Choroid plexus epithelial cell (primary cell): ENCODE measurements around the gene TOMM5.

- RRBS = 2% methylated on average over 7 of the region's 81 CpGs
These were observed 40.3 kb upstream of the ZCCHC7 start for GRCh38 chr9:37079640-37080900.

DNA sequence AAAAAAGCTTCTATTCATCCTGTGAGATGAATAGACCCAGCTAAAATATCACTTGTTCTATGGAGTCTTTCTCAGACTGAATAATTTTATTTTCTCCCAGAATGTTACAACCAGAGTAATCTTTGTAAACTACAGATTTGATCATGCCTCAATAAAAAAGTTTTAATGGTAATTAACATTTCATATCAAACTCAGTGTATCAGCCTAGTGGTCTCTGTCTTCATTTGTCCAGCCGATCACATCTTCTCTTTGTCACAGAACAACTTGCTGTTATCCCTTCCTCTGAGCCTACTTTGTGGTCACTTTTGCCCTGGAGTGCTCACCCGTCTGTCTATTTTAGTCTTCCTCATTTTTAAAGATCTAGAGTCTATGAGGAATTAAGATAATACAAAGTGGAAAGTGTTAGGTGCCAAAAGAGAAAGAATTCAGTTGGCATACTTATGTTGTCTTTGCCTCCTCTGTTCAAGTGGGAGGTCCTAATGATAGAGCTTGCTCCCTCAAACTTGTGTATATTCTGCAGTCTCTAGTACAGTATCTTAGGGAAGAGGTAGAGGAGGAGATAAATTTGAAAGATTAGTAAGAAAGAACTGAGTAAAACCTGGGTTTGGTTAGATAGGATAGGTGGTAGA, 77.9 kb downstream of the ZCCHC7 start:
- RRBS = no CpG with 5 or more reads among the region's 2 CpGs

GRCh38 chr9:37251491-37251941, 131.1 kb downstream of the ZCCHC7 start:
- RRBS = no CpG with 5 or more reads among the region's 6 CpGs

- RRBS = no CpG with 5 or more reads among the region's 4 CpGs
These were observed 65.2 kb upstream of the GRHPR start for GRCh38 chr9:37356977-37357963.

DNA sequence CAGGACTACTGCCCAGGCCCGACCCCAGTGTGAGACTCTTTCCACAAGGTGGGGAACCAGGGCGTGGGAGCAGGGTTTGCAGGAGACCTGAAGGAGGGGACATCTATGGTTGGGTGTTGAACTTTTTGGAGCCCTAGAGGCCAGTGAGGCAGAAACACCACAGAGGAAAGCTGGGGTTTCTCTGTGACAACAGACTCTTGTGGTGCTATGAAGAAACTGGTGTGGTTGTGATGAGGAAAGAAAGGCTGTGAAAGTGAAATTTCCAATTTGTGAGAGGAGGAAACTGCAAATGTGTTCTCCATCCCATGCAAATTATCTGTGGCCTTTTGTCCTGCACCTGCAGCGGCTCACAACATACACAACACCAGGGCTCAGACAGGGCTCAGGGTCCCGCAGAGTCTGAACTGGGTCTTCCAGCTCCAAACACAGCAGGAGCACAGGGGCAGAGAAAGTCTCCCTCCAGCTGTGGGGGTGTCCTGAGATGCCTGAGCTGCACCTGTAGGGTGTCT, 51.5 kb upstream of the GRHPR start:
- RRBS = no CpG with 5 or more reads among the region's 4 CpGs

DNA sequence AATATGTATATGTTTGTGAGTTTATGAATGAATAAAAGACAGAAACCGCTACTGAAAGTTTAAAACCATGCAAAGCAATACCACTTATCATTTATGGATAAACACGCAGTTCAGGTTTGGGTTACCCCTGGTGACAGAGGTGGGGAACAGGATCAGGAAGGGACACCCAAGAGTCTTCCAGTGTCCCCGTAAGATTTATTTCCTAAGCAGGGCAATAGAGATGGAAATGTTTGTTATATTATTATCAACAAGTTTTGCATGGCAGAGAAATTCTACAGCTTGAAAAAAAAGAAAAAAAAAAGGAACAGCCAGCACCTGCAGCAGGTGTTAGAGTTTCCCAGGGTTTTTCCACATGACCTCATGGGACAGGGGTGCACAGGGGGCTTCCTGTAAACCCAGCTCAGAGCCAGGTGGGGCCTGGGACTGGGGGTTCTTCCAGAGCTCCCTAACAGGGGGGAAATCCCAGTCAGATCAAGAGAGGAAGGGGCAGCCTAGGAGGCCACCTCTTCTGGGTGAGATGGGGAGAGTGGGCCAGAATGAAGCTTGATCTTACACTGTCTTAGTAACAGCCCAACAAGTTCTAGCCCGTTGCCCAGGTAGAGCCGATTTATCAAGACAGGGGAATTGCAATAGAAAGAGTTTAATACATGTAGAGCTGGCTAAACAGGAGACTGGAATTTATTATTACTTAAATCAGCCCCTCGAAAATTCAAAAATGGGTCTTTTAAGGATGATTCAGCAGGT, 19.5 kb upstream of the GRHPR start:
- RRBS = no CpG with 5 or more reads among the region's 6 CpGs

DNA sequence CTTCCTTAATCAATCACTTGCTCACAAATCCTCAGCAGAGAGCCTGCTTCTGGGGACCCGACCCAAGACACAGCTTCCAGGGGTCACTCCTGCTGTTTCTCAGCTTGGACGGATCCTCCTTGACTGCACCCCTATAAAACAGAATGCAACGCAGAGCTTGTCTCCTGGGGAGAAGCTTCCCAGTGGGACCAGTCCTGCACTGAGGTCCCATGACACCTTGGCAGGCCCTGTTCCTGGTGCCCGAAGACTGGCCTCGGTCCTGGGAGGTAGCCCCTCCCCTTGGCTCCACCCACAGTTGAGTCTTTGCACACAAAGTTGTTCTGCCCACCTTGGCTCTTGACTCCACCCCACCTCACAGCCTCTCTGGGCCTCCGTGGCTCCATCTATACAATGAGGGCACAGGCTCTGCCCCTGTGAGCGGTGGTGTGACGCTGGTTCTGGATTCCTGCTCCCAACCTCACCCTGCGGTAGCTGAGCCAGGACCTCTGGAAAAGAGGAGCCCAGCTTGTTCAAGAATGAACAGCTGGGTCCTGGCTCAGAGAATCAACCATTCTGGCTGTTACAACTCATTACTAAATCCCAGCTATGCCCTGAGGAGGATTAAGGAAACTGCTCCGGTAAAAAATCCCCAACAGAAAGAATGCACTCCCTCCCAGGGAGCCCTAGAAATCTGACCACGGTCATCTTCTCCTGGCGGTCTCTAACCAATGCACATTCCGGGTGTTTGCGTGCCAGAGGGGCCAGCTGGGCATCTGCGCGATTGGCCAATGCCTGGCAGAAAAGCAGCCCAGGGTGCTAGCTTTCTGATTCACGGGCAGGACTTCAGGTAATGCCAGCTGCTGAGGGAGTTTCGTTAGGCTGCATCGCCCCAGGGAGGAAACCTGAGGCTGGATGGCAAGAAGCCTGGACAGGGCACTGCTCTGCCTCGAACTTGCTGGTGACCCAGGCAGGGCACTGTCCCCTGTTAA, 10.0 kb upstream of the GRHPR start:
- RRBS = 46% methylated on average over 3 of the region's 20 CpGs

GRCh38 chr9:37417842-37418814, 4.4 kb upstream of the GRHPR start:
- RRBS = no CpG with 5 or more reads among the region's 11 CpGs

DNA sequence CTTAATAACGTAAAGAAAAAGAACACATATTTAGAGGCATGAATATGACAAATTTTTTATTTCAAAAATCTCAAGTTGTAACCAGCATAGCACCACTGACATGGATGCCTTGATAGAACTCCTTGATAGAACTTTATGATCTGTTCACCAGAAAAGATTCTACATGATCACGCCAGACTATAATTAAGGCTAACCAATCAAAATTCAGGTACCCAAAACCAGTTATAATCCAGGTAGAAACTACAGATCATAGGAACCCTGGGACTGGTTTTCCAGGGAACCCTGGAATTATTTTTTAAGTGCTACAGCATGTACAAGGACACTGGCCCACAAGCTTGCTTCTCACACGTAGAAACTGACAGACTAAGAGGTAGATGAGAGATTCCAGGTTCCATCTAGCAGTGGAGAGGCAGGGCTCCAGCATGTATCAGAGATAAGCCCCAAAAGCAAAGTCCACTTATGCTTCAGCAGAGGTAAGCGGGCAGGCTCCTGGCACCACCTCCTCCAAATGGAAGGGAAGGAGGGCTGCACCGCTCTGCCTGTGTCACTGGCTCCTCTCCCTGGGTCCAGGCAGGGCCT, 15.7 kb downstream of the GRHPR start:
- RRBS = no CpG with 5 or more reads among the region's 5 CpGs

DNA sequence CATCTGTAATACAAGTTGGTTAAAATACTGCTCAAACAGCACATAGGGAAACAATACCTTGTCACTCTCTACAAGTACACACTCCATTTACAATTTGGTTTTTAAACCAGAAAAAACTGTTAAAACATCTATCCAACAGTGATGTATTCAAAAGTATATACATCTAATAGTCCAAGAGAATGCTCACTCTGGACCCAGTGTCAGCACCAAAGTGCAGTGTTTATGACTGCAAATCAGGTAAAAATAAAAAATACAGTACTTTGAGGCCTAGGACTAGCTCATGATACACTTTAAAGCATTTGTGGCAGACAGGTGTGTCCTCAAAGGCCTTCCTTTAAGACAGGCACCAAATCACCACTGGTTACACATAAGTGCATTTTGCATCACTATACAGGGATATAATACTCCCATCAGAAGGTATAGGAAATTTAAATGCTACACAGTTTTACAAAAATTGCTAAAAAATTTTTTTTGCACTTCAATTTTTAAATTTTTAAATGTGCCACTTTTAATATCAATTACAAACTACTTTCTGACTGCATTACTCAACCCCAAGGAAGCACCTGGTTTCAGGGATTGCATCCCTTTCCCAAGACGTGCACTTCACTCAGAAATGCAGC, 17.4 kb downstream of the GRHPR start:
- RRBS = no CpG with 5 or more reads among the region's 1 CpG

GRCh38 chr9:37465724-37465864, 344 bp upstream of the ZBTB5 start:
- RRBS = 1% methylated on average over 1 of the region's 9 CpGs

DNA sequence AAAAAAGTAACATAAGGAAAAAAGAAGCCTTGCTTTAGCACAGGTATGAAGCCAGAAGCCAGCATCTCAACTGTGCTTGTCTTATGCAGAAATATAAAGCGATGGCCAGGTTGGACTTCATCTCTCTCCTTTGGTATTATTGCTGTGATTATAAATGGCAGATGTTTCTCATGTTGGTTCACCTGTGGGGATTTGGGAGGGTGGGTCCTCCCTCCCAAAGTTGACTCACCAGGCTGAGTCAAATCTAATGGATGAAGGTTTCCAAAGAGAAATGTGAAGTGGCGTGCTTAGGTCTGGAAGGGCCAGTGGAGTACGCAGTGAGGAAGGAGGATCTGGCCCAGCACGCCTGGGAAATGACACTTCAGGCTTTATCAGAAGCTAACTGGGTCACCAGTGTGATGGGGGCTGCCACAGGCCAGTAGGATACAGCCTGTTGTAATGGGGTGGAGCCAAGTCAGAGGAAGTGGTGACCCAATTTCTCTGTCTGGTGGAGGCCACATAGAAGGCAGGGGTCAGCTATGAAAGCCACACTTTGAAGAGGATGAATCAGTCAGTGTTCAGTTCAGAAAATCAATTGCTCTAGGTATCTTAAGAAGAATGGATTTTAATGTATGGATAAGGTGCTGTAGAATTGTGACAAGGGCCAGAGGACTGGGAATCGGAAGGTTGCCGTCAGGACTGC, 18.0 kb downstream of the POLR1E start:
- RRBS = no CpG with 5 or more reads among the region's 6 CpGs

DNA sequence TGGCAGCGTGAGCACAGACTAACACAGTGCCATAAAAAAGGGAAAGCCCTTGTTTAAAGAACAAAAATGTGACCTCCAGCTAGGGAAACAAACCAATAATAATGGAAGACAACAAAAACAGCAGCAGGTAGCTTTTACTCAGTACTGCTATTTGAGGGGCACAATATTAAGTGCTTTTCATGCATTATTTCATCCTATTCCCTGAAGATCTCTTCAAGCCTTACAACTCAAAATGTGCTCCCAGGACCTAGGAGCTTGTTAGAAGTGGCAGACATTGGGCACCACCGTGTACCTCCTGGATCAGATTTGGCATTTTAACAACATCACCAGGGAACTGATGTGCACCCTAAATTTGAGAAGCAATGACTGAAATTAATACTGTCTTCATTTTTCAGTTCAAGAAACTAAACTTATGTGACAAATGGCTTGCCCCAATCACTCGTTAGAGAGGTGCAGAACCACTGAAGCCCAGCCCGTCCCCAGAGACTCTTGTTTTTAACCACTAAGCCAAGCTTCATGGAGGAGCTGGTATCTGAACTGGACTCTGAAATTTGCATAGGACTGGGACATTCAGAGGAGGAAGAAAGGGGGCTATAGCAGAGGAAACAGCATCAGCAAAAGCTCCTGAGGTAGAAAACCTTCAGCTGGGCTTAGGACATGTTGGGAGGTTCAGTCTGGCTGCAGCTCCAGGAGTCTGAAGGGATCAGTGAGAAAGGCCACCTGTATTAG, 10.7 kb downstream of the FBXO10 start:
- RRBS = no CpG with 5 or more reads among the region's 4 CpGs

DNA sequence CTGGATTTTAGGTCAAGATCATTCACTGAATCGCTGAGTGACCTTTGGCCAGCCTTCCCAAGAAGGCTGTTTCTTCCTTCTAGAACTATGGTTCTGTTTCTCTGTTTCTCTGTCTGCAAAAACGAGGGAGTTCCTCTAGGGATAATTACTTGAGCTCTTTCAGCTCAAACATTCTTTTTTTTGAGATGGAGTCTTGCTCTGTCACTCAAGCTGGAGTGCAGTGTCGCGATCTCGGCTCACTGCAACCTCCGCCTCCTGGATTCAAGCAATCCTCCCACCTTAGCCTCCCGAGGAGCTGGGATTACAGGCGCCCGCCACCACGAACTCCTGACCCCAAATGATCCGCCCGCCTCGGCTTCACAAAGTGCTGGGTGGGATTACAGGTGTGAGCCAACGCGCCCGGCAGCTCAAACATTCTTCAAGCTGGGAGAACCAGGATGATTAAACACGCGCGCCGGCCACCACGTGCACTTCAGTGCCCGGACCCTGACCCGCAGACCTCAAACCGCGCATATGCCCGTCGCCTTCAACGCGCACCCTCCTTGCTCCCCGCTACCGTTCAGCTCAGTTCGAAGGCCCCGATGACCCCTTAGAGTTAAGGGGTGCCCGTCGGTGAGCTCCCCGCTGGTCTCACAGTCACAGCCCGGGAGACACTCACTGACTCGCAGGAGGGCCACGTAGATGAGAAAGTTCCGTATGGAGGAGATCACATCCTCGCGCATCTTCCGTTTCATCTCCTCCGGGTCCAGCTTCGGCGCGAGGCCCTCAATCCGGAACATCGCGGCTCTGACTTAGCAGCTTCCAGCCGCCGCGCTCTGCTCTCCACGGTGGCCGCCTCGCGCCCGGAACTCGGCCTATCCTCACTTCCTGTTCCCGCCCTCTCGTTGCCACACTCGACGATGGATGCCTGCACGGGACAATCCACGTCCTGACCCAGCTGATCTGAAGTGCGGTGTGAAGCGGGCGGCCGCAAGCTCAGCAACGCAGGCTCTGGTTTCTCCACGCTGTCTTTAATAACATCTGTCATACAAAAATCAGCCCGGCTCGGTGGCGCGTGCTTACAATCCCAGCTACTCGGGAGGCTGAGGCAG, at the start of gene TOMM5:
Gene TOMM5 (minus strand): TSS at position 844 of the 1,091 bp plus-strand sequence.
- RRBS = 1% methylated on average over 21 of the region's 76 CpGs

- RRBS = no CpG with 5 or more reads among the region's 3 CpGs
These were observed 24.3 kb upstream of the FRMPD1 start for GRCh38 chr9:37626477-37626798.

GRCh38 chr9:37692631-37693086, 41.9 kb downstream of the FRMPD1 start:
- RRBS = 44% methylated on average over 3 of the region's 10 CpGs

GRCh38 chr9:37761814-37762224, 8.2 kb downstream of the TRMT10B start:
- RRBS = no CpG with 5 or more reads among the region's 7 CpGs

GRCh38 chr9:37927875-37928300, 24.0 kb upstream of the SLC25A51 start:
- RRBS = no CpG with 5 or more reads among the region's 4 CpGs

DNA sequence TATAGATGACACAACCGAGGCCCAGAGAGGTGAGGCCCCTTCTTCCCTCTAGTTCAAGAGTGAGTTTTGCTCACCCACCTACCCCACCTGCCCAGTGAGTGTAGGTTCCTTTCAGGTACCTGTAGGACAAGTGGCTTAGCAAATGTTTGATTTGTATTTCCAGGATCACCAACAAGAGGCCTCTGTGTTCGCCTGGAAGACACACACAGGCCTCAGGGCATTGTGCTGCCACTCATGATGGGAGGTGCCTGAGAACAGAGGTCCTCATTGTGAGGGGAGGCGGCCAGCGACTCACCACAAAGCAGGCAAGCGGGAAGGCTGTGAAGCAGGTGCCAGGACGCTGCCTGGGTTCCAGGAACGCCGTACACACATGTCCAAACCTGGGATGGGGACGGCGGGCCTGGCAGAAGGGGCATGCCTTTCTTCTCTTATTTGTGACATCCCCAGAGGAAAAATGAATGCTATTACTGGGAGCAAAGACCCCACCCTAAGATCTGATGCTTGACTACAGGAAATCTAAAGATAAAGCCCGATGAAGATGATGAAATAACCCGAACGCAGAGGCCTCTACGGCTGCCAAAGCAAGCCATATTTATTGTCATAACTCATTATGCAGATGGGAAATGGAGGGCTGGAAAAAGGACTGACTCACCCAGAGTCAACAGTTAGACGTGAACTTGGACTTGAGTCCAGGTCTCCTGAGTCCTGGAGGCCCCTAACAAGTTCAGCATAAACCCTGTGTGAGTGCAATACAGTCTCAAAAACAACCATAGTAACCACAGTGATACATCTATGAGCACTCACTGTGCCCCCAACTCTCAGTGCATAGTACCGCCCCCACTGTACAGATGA, 60.3 kb upstream of the SLC25A51 start:
- RRBS = no CpG with 5 or more reads among the region's 16 CpGs

GRCh38 chr9:37997611-37998362, 71.2 kb downstream of the SHB start:
- RRBS = no CpG with 5 or more reads among the region's 15 CpGs